Colic lymph node (tissue), 1 donor: ENCODE data around the genes FGF22 and TMEM259.

GRCh38 chr19:480138-480507 lies 5.3 kb upstream of the ODF3L2 start:
- PRO-cap: no peak

GRCh38 chr19:530621-531647 lies 626 bp upstream of the CDC34 start:
- PRO-cap: bidirectional peak, plus-strand start at chr19:531760, minus-strand start at chr19:531581

- PRO-cap: no peak
These were observed 3.1 kb upstream of the HCN2 start for GRCh38 chr19:586560-587081.

DNA sequence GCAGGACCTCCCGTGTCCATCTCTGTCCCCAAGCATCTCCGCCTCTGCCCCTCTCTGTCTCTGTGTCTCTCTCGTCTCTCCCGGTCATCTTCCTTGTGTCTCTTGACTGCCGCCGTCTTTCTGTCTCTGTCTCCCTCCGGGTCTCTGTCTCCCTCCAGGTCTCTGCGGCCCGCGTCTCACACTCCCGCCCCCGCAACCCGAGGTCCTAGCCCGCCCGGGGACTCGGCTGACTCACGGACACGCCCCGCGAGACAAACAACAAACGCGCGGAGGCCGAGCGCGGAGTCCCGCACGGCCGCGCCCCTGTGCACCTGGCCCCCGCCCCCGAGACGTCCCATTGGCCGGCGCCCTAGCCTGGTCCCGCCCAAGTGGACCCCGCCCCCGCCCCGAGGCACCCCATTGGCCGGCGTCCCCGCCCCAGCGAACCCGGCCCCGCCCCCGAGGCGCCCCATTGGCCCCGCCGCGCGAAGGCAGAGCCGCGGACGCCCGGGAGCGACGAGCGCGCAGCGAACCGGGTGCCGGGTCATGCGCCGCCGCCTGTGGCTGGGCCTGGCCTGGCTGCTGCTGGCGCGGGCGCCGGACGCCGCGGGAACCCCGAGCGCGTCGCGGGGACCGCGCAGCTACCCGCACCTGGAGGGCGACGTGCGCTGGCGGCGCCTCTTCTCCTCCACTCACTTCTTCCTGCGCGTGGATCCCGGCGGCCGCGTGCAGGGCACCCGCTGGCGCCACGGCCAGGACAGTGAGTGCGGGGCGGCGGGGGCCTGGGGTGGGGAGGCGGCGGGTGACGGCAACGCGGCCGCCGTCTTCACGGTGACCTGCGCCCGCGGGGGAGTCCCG lies at the start of gene FGF22:
TSS of gene FGF22 (plus strand) at position 479 of the 837 bp plus-strand sequence.
- PRO-cap: no peak

GRCh38 chr19:710743-711287 lies 2.1 kb downstream of the PALM start:
- PRO-cap: no peak

- PRO-cap: no peak
These were observed 15.0 kb upstream of the PTBP1 start for GRCh38 chr19:781802-783082.

DNA sequence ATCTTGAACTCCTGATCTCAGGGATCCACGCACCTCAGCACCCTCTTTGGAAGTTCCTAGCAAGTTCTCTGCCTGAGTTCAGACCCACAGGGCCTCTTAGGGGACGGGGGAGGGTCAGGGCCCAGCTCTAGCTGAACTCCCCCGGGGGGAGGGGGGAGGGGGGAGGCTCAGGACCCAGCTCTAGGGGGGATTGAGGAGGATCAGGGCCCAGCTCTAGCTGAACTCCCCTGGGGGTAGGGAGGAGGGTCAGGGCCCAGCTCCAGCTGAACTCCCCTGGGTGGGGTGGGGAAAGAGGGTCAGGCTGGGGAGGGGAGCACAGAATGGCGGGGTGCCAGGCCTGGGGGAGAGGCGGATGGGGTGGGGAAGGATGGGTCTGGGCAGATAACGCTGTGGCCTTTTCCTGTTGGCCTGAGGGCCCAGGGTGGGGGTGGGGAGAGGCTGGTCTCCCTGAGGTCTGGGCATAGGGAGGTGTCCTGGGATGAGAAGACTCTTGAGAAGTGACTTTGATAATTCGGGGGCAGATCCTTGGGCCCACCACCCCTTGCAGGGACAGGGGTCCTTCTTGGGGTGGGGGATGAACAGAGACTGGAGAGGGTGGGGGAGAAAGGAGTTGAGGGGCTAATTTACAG lies 5.5 kb upstream of the PTBP1 start:
- PRO-cap: no peak

DNA sequence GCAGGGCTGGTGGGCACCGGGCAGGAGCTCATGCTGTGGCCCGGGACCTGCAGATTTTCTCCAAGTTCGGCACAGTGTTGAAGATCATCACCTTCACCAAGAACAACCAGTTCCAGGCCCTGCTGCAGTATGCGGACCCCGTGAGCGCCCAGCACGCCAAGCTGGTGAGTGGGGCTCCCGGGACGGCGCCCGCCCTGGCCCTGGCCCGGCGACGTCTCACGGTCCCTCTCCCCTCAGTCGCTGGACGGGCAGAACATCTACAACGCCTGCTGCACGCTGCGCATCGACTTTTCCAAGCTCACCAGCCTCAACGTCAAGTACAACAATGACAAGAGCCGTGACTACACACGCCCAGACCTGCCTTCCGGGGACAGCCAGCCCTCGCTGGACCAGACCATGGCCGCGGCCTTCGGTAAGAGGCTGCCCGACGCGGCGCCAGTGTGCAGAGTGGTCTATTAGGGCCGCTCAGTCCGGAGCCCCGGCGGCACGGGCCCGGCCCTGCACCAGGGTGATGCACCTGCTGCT lies 7.6 kb downstream of the PTBP1 start:
- PRO-cap: no peak

DNA sequence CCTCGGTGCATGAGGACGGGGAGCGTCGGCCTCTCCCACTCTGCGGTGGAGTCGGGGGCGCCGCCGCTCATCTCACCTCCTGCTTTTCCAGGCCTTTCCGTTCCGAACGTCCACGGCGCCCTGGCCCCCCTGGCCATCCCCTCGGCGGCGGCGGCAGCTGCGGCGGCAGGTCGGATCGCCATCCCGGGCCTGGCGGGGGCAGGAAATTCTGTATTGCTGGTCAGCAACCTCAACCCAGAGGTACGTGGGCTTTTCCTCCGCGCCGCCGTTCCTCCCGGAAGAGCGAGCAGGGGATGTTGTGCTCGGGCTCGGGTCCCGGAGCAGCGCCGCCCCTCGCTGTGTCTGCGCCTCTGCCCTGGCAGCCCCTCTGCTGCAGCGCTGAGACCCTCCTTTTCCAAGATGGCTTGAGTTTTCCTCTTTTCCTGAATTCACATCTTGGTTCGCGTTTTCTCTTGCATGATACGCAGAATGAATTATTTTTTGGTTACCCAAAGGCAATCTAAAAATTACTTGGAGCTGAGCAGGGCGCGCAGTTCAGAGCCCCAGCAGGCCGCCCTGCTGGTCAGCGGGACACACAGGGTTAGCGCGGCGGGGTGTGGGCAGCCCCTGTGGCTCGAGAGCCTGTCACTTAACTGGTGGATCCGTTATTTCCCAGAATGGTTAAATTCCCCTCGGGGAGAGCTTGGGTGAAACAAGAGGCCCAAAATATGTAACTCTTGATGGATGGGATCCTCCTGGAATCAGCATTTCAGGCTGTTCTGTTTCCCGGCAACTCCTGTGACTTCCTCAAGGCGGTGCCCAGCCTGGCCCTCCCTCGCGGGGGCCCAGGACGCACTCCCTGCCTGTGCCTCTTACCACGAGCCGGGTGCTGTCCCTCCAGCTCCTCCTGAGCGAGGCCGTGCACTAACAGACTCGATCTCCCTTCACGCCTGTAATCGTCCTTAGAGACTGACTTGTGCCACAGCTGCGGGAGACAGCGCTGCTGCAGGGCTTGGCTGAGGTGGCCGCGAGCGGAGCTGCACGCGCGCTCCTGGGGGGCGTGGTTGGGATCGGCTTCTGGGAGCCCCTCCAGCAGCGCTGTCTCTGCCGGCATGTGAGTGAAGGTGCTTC lies 9.4 kb downstream of the PTBP1 start:
- PRO-cap: no peak

- PRO-cap: no peak
These were observed 9.8 kb downstream of the PLPPR3 start for GRCh38 chr19:811816-812499.

DNA sequence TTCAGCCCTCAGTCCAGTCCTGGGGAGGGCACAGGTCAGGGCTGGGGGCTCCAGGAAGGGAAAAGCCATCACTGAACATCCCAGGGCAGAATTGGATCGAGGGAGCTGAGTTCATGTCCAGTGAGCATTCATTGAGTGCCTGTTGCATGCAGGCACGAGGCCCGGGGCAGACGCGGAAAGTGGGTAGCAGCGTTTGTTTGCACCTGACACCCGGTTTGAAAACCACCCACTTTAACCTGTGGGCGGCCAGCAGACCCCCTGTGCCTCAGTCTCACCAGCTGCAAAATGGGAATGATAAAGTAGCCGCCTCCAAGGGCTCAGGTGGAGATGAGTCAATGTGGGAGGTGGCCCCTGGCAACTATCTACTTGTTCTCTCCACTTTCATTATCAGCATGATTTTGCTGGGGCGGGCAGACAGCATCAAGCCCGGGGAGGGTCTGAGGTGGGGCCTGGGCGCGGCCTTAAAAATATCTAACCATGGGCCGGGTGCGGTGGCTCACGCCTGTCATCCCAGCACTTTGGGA lies 4.1 kb downstream of the PLPPR3 start:
- PRO-cap: no peak

- PRO-cap: no peak
These were observed 2.1 kb downstream of the CFD start for GRCh38 chr19:861417-862118.

- PRO-cap: no peak
These were observed 7.7 kb downstream of the CFD start for GRCh38 chr19:867022-867765.

DNA sequence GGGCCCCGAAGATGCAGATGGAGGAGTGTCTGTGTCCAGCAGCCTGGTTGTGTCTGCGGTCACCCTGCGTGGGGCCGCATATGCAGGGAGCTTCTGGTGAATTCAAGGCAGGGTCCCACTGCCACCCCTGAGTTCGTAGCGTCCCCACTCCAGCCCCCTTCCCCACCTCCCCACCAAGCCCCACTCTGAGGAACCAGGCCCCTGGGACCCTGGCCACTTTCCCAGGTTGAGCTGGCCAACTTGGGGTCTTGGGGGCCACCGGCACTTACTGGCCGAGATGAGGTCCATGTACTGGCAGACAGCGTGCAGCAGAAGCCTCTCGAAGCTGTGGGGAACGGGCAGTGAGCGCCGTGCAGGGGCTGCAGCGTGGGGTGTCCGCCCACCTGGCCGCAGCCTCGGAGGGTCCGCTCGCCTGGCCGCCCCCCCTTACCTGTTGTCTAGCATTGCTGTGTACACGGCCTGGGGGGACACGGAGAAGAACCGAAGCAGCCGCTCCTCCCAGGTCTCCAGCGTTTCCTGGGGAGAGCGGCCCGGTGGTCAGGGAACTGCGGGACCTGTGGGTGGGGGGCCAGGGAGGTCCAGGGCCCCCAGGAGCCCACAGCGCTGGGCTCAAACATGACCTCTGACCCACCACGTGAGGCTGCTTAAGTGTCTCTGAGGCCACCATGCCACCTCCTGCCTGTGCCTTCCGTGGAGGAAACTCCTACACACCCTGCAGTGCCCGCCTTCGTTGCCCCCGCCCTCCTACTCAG lies 6.4 kb upstream of the MED16 start:
- PRO-cap: no peak

- PRO-cap: unidirectional peak, minus-strand start at chr19:926822
These were observed 946 bp downstream of the ARID3A start for GRCh38 chr19:926396-927565.

- PRO-cap: no peak
These were observed 14.3 kb downstream of the ARID3A start for GRCh38 chr19:940122-940507.

DNA sequence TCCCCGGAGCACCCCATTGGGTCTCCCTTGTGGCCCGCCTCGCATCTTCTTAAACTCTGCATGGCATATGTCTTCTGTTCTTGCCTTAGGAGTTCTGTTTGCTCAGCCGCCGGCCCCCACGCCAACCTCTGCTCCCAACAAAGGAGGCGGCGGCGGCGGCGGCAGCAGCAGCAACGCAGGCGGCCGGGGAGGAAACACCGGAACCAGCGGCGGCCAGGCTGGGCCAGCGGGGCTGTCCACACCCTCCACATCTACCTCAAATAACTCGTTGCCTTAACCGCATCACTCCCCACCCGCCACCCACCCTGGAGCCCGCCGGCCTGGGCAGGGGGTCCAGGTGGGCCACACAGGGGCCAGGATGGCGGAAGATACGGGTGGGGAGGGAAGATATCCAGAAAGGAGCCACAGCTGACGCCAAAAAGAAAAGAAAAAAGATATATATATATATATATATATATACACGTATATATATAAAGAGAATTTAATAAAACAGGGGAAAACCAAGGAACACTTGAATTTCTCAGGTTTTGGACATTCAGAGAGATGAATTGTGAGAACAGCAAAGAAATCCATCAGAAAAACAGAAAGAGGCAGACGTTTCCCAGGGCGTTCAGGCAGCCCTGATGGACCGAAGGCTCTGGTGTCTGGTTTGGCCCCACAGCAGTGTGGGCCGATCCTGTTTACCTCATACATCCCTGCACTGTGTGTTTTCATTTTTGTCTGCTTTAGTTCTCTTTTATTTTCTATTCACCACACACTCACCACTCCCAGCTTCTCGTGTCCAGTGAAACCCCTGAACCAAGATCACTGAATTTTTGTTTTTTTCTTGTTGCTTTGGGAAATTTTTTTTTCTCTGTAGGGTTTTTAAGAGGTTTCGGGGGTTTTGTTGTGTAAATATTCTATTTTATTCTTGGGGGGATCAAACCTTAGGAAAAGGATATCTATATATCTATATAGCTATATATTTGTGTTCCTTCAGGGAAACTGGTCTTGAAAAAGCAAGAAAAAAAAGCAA lies 12.0 kb upstream of the WDR18 start:
- PRO-cap: no peak

DNA sequence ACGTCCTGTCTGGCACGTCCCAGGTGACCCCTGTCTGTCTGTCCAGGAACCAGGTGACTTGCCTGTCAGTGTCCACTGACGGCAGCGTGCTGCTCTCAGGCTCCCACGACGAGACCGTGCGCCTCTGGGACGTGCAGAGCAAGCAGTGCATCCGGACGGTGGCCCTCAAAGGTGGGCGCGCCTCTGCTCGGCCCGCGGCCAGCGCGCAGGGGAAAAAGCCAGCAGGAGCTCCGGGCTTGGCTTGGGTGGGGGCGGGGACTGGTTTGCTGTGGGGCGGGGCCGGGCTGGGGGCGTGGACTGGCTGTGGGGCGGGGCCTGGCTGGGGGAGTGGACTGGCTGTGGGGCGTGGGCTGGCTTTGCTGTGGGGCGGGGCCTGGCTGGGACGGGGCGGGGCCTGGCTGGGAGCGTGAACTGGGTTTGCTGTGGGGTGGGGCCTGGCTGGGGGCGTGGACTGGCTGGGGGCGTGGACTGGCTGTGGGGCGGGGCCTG lies 7.1 kb downstream of the WDR18 start:
- PRO-cap: no peak

DNA sequence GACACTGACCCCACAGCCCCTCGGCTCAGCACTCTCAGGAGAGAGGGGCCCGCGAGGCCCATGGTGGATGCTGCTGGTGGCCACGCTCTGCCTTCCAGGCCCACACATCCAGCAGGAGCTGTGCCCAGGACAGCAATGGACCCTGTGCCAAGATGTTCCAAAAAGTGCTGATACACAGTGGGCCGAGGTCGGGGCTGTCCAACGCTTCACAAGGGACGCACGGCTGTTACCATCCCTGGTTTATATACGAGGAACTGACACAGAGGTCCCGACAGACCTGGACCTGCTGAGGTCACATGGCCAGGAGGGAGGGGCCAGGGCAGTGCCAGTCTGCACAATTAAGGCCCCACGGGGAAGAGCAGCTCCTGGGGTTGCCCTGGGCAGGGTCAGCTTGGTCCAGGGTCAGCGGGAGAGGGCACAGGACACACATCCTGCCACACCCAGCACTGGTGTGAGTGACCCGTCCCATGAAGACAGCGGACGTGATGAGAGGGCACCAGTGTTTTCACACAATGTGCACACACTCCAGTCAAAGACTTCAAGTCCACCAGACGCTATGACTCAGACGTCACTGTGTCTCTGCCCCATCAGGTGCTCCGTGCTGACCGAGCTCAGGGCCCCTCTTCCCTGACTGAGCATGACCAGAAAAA lies 4.4 kb downstream of the TMEM259 start:
- PRO-cap: no peak

- PRO-cap: unidirectional peak, minus-strand start at chr19:1021123; bidirectional peak, plus-strand start at chr19:1021507, minus-strand start at chr19:1021250
These were observed at the start of gene TMEM259 for GRCh38 chr19:1020374-1021450. Gene TMEM259 (minus strand): TSS chr19:1021123.